Progenitor cell of endocrine pancreas (in vitro differentiated cells): ENCODE measurements around a stretch of chr15.

DNA sequence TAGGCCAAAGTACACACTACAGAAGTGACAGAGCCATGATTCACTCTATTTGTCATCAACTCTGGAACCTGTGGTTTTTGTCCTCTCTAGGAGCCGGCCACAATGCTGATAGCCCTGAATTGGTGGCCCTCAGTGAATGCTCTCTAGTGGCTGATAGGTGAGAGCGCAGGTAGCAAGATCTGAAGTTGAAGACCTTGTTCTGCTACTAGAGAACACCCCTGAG is 64.1 kb downstream of the LEO1 start:
- PRO-cap = no peak

GRCh38 chr15:51908653-51909120 is 62.9 kb downstream of the LEO1 start:
- PRO-cap = no peak

DNA sequence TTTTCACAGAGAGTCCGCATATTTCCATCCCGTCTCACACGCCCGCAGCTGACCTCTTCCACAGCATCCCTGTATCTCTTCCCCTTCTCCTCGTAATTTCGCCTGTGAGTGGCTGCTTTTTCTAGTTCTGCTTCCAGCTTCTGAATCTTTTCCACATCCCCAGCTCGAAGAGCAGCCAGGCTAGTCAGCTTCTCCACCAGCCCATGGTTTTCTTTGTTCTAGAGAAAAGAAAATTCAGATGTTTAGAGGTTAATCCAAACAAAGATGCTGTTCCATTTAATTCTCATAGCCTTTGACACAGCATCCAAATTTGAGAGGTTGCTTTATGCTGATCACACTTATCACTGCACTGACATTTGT is 46.2 kb upstream of the GNB5 start:
- PRO-cap = no peak

GRCh38 chr15:52254815-52255446 is 40.7 kb downstream of the MYO5C start:
- PRO-cap = no peak

- PRO-cap = no peak
These were observed 111.3 kb downstream of the MYO5A start for GRCh38 chr15:52417276-52417822.

GRCh38 chr15:52464317-52464983 is 64.2 kb downstream of the MYO5A start:
- PRO-cap = no peak

GRCh38 chr15:52546755-52546981 is 18.0 kb upstream of the MYO5A start:
- PRO-cap = no peak

- PRO-cap = bidirectional peak, plus-strand start at chr15:52652169, minus-strand start at chr15:52652052
These were observed 27.3 kb downstream of the ATOSA start for GRCh38 chr15:52651793-52652458.

DNA sequence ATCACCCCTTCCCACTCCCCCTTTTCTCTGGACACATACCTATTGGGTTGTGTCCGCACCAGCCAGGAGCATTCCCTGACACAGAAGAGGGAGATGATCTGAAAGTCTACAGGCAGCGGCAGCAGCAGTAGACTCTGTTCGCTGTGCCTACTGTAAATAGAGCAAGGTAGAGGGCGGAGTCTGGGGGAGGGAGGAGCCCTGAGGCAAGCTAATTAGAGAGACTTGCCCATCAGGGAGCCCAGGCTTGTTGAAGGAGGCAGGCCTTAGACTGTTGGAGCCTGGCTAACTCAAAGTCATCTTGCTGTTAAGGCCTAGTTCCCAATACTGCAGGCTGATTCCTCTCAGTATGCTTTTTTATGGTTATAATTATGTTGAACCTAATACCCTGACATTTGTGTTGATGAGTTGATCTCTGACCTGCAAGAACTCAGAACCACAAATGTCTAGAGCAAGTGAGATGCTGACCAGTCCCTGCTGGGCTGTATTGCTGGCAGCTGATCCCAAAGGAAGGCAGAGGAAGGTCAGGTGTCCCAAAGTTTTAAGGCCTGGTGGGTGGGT is 30.6 kb upstream of the ATOSA start:
- PRO-cap = no peak

DNA sequence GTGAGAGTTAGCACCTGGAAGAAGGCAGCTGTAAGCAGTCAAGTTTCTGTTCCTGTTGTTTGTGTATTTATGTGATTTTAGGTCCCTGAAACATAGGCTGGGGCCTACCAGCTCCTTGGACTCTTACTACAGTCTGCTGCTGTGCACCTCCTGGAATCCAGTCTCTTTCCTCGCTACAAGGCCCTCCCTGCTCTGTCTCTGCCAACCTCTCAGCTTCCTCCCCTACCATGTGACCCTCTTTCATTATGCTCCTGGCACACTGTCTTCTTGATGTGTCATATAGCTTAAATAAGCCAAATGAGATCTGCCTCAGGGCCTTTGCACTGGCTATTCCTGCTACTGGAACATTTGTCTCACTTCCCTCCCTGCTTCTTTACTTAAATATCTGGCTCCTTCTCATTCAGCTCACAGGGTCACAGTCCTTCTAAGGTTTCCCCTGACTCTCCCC is 31.1 kb upstream of the ATOSA start:
- PRO-cap = no peak

DNA sequence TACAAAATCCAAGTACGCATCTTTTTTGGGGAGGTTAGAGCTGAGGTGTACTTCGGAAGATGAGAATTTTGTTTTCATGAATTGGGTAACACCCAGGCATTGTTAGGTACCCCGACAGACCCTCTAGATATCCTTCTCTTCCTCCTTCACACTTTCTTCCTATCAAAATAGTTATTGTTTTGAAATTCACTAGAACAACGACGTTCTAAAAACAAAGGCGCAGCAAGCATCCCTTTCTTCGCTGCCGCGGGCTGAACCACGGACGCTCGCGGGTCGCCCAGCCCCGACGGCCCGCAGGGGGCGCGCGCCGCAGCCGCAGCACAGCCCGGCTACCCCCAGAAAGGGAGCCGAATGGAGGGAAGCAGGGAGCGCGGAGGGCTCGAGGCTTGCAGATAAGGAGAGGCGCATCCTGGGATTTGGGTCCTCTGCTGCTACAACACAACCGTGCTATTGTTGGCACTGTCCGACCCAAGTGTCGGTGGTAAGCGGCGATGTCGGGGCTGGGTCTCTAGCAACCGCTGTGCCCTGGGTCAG is 6.3 kb downstream of the ONECUT1 start:
- PRO-cap = no peak

GRCh38 chr15:52785326-52786058 is 4.6 kb downstream of the ONECUT1 start:
- PRO-cap = bidirectional peak, plus-strand start at chr15:52785374, minus-strand start at chr15:52785128; bidirectional peak, plus-strand start at chr15:52785994, minus-strand start at chr15:52785736

DNA sequence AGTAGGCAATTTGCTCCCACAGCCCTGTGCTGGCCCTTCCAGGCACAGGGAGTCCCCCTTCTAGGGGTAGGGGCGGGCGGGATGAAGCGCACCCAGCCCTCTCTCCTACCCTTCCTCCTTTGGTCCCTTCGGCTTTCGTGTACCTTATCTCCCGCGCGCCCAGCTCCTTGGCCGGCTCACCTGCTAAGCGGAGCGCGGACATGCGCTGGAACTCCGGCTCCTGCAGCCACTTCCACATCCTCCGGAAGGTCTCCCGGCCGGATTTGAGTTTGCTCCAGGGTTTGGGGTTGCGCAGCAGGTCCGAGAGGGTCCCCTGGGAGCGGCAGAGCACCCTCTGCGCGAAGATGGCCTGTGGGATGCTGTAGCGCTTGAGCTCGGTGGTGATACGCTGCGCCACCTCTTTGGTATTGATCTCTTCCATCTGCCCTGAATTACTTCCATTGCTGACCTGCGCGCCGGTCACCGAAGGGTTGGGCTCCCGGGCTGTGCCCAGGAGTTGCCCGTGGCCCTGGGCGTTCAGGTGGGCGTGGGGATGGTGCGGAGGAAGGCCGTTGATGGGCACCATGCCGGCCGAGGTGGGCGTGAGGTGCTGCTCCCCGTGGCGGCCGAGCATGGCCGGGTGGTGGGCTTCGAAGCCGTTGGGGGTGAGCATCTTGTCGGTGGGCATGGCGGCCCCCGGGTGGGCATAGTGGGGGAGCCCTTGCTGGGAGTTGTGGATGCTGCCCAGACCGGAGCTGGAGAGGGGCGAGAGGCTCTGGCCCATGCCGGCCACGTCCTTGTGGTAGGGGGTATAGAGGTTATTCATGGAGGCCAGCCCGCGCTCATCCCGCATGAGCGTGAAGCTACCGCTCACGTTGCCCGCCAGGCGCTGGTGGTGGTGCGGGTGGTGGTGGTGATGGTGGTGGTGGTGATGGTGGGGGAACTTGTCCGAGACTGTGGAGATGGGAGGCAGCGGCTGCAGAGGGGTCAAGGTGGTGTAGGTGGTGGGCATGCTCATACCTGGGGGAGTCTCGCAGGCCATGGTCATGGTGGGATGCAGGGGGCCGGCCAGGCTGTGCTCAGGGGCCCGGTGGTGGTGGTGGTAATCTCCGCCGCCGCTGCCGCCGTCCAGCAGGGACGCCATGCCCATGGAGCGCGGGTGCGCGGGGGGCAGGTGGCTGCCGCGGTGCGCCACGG is 1.1 kb downstream of the ONECUT1 start:
- PRO-cap = bidirectional peak, plus-strand start at position 1,005 of the sequence, minus-strand start at position 918 of the sequence

- PRO-cap = no peak
These were observed 7.6 kb upstream of the ONECUT1 start for GRCh38 chr15:52797673-52798271.

GRCh38 chr15:52799842-52800350 is 9.8 kb upstream of the ONECUT1 start:
- PRO-cap = no peak

GRCh38 chr15:52805124-52805562 is 15.0 kb upstream of the ONECUT1 start:
- PRO-cap = bidirectional peak, plus-strand start at chr15:52805616, minus-strand start at chr15:52805449

DNA sequence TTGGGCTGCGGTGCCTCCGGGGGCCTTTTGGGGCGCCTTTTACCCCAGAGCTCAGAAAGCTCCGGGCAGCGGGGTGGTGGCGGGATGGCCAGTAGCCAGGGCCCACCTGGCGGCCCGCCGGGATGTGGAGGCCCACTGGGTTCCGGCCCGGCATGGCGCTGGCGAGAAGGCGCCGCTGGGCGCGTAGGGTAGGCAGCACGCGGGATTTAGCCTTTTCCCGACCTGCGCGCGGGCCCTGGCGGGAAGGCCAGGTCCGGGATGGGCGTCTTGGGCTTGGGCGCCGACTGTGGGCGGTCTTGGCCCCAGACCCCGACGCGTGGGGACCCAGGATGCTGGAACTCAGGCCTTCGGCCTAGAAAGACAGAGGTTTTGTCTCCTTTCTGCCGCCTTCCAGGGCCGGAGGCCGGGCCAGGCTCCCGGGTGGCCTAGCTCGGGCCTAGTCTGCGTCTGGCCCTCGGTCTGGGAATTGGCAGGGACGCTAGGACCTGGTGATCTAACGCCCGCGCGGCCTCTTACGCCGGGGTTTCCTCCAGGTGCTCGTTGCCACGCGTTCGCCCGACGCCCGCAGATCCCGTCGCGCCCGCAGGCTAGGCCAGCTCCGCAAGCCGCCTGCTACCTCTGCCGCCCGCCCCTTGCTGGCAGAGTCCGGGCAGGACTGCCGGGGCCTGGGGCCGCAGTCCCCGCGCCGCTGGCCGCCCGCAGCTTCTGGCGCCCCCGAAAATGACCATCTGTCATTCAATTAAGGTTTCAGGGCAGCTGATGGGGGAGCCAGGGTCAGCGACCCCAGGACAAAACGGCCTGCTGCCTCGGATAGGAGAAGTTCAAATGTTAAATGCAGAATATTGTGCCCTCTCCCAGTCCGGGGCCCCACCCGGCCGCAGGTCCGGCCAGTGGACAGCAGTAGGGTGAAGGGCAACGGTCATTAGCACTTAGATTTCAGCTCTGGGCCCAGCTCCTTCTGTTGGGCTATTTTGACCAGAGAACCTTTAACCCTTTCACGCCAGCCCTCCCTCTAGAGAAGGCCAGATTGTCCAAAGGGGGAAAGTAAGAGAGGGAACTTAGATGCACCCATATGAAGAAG is 15.8 kb upstream of the ONECUT1 start:
- PRO-cap = bidirectional peak, plus-strand start at position 54 of the sequence, minus-strand start outside the sequence

GRCh38 chr15:55014910-55015251 is 181.9 kb downstream of the RSL24D1 start:
- PRO-cap = no peak

DNA sequence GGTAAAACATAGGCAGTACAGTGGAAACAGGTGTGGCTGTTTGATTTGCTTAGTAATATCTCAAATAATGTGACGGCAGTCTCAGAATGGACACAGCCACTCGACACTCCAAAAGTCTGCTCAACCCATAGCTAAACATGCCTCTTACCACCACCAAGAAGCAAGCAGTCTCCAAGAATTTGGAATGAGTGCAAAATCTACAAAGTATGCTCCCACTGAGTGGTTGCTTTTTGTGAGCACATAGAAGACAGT is 43.0 kb downstream of the RAB27A start:
- PRO-cap = no peak

GRCh38 chr15:55258617-55259311 is 30.8 kb downstream of the RAB27A start:
- PRO-cap = no peak